Metanephros (tissue), 2 donors: ENCODE results near the genes NOXRED1 and ISM2.

DNA sequence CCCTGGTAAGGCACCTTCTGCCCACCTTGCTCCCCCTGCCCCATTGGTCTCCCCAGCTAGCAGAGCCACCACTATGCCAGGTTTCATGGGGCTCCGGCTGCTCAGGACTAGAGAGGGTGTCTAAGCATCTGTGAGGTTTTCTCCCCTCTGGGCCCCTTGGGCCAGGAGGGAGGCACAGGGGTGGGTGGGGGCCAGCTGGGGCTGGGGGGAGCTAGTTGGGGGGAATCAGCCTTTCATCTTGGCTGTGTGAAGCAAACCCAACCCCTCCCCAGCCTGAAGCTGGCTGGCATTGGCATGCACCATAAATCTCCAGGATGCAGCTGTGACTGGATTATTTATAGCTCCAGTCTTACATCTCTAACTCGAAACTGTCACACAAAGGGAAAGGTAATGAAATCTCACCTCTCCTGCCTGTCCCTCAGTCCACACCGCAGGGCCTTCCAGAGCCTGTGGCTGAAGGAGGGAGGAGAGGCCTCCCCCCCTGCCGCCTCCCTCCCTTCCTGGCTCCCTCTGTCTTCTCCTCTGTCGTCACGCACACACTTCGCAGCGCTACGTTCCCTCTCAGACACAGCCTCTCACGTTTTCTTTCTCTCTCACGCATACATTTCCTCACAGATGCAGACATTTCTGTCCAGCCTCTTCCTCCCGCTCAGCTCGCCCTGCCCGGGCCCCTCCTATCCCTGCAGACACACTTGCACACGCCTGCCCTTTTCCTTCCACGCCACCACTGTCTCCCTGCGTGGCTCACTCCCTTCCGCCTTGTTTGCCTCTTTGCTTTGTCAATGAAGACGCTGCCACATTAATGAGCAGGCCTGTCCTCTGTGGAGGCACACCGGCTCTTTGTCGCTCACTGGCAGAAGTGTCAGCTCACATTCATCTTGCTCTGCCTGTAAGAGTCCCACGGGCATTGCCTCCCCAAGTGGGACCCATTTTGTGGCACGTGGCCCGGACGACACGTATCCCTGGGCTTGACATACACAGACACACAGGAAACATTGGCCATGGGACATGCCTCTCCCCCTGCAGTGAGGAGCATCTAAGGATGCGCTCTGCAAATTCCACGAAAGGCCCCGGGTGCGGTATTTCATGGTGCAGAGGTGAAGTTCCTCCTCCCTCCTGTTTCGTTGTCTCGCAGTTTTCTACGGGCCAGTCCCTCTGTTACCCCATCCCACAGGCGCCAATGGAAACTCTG lies 28.0 kb downstream of the IRF2BPL start:
- RAMPAGE, long total RNA, result no peak

GRCh38 chr14:77025022-77025723 lies 3.3 kb downstream of the IRF2BPL start:
- RAMPAGE, long total RNA, result no peak

DNA sequence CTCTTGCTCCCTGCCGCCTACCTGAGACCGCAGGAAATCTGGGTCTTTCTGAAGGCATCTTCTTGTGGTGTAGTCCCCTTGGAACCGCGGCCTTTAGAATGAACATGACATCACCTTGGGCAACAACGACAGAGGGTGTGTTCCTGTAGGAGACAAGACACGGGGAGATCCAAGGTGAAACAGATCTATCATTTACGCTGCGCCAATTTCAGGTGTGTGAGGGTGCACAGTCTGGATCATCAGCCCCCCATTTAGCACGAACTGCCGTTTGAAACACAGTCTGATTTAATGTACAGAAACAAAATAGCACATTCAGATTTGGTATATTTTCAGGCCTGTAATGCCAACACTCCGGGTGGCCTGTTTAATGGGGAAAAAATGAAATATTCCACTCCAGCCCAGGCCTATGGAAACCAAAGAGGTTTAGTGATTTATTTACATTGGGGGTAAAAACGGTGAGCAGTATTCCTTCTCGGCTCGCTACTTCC lies 12.6 kb upstream of the IRF2BPL start:
- RAMPAGE, long total RNA, result no peak

DNA sequence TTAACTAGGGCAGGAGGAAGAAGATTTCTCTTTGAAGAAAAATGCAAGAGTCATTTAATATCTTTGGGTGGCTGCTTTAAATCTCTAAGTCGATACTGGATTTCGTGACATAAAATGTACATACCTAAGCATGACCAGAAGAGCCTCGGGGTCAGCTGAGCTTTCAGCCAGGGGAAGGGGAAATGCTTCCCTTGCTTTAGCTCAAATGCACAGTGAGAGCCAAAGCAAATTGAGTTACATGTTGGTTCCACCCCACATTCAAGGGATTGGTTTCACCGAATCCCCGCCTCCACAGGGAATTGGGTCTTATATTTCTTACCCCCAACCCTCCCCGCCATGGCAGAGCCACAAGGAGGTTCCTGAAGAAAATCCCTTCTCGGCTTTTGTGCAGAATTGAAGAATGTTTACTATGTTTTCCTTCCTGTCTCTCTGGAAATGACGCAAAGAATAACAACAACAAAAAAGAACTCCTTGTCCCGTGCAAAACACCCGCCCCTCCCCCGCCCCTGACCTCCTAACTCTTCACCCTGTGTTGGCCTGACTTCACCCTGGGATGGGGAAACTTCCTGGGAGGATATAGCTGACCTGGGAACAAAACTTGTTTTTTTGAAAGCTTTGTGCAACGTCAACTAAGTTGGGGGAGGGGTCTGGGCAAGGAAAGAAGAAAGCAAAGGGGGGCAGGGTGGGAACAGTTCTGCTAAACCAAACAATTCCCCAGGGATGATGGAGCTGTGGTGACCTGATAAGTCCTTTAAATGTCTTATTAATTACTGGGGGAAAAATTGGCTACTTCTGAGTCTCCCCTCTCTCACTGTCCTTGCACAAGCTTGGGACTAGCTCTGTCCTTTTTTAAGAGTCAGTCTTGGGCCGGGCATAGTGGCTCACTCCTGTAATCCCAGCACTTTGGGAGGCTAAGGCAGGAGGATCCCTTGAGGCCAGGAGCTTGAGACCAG lies 21.8 kb upstream of the CIPC start:
- RAMPAGE, long total RNA, result no peak

DNA sequence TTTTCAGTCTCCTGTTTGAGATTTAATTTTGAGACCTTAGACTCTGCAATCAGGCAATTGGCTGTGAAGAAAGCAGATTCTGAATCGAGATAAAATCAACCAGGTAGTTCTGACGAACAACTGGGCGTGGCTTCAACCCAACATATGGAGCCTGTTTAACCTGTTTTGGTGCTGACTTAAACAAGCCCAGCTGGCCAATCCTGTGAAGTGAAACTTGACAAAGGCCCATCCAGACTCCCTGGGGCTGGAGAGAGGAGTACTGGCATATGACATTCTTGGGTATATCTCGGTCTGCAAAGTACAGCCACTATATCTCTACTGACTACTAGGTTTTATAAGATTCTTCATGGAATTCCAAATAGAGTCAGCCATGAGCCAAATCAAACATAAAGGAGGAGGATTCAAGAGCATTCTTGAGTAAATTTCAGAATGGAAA lies 9.8 kb upstream of the CIPC start:
- RAMPAGE, long total RNA, result no peak

GRCh38 chr14:77105106-77105922 lies 7.3 kb downstream of the CIPC start:
- RAMPAGE, long total RNA, result no peak

DNA sequence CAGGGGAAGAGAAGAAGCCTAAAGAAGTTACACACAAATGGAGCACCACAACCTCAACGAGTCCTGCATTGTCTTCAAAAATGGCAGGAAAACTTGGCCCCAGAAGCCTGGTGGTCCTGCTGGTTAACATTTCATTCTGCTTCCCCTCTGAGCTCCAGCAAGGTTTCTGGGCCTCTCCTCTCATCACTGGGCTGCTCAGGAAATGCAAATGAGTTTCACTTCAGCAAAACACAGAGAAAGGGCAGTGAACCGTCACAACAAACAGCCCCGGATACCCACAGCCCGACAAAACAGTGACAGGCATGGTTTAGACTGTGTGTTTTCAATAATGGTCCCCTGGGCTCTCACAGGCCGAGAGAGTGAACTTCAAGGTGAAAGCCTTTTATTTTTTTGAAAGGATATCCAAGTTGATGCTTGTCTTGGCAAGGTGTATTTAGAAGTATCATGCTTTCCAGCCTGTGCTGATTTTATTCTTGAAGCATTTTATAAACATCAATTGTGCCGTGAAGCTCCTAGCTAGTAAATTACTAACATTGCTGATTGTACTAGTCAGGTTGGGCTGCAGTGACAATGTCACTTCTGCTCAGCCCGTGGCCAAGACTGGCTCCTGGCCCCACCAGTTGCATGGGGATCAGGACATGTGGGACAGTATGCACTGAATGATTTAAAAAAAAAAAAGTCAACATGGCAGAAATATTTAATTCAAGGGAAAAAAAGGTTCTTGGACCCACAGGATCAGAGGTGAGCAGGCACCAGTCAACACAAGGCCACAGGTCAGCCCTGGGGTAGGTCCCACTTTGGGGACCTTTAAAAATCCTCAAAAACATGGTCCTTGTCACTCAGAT lies 20.0 kb downstream of the ZDHHC22 start:
- RAMPAGE, long total RNA, result no peak

DNA sequence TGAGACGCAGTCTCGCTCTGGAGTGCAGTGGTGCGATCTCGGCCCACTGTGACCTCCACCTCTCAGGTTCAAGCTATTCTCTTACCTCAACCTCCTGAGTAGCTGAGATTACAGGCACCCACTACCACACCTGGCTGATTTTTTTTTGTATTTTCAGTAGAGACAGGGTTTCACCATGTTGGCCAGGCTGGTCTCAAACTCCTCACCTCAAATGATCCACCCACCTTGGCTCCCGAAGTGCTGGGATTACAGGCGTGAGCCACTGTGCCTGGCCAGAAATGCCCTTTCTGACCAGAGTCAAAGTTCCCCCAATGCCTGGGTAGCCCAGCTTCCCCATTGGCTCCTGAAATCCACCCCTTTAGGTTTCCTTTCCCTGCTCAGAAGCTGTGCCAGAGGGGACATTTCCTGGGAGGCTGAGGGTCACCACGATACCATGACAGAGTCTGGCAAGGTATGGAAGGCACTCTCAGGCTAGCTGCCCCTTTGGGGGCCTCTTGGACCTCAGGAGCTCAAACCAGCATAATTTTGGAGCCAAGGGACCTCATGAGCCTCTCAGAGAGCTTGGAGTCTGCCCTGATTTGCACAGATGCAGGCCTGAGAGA lies 3.4 kb downstream of the GSTZ1 start:
- RAMPAGE, long total RNA, result no peak

DNA sequence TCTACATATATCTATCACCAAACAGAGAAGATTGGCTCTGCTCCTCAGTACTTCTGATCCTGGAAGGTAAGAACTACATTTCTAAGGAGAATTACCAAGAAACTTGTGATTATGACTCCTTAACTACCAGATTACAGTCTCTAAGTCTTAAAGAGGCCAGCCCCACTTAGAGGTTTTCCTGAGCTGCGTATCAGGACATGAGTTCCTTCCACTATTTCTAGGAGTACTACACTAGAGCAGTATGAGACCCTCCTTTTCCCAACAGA lies at the start of gene NOXRED1:
TSS of gene NOXRED1 (minus strand) at position 71 of the 266 bp plus-strand sequence.
- RAMPAGE, long total RNA, result no peak

DNA sequence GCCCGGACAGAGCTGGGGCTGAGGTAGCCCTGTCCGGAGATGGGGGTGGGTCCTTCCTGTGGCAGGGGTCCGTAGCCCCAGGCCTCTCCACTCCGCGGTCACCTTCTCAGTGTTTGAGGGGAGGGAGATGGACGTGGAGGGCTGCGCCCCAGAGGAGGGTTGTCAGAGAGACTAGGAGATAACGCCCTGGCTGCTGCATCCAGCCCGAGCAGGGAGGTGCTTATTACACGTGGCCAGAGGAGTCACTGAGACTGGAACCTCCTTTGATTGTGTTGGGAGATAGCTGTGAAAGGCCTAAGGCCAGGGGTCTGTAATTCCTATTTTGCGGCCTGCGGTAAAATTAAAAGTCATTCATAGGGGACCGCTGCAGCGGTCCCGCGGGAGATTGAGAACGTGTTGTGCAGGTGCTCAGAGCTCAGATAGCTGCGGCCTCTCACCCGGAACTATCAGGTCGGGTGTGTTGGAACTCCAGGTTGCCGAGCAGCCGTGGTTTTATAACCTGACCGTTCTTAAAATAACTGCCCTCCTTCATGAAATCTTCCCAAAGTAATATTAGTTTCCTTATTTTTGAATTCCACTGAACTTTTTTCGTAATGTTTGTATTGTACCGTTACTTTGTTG lies 561 bp downstream of the AHSA1 start:
- RAMPAGE, long total RNA, result no peak

DNA sequence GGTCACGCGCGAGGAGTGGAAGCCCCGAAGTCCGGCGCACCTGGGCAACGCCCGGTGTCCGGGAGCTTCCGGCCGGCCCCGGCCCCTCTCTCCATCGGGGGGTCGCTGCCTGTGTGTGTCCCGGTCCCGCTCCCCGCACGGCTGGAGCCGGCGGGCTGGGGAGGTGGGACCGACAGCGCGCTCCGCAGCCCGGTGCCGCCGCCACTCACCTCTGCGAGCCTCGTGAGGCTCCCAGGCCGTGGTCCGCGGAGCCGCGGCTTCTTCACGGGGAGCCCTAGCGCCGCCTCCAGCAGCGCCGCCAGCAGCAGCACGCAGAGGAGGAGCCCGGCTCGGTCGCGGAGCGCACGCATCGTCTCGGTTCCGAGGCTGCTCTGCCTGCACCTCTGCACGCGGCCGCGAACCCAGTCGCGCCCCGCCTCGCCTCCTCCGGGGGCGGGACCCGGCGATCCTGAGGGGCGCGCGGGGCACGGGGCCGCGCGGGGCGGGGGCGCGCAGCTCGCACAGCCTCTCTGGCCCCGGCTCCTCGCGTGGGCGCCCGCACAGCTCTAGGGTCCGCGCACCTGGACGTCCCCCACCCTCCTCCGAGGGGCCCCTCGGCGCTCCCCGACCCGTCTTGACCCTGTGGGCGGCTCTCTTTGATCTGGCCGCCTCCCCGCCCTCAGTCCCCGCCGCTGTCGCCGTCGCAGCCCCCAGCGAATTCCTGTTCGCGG lies at the start of gene ISM2:
TSS of gene ISM2 (minus strand) at position 373 of the 710 bp plus-strand sequence.
- RAMPAGE, long total RNA, result no peak

DNA sequence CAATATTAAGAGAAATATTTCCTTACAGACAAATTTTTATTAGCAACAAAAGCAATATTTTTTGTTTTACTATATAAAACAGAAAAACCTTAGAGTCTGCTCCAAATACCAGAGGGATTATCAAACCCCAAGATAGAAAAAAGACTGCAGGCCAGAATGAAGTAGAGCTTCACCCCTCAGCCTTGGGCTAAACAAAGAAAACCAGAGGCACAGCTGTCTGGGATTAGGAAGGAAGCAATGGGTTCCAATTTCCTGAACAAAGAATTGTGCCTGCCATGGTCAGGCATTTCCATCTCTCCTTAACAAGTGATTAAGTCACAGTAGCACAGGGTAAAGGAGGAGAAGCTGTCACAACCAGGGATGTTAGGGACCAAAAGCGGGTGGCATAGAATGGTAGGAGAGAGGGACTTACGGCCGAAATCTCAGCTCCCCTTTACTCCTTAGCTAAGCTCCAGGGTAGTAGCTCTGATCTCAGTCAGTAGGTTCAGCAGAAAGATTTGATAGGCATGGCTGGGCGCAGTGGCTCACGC lies 34.0 kb downstream of the SPTLC2 start:
- RAMPAGE, long total RNA, result no peak

DNA sequence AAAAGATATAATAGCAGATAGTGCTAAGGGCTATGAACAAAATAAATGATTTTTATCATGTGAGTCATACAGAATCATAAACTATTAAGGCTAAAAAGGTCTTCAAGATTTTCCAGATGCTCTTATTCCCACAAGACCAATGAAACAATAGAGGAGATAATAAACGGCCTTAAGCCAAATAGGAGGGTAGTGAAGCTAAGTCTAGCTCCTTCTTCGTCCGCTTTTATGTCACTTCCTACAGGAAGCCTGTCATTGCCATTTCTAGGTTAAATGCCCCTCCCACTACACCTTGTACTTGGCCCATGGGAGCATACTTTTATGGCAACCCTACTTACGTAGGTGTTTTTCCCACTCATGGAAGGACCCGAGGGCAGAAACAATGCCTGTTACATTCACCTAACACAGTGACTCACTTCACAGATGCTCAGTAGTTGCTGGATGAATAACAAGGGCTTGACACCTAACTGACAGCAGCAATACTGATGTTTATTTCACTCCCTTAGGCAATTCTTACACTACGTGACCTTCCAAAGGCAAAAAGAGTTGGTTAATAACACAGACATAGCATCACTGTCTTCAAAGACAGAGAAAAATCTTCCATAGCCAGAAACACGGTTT lies 44.6 kb downstream of the ALKBH1 start:
- RAMPAGE, long total RNA, result no peak

DNA sequence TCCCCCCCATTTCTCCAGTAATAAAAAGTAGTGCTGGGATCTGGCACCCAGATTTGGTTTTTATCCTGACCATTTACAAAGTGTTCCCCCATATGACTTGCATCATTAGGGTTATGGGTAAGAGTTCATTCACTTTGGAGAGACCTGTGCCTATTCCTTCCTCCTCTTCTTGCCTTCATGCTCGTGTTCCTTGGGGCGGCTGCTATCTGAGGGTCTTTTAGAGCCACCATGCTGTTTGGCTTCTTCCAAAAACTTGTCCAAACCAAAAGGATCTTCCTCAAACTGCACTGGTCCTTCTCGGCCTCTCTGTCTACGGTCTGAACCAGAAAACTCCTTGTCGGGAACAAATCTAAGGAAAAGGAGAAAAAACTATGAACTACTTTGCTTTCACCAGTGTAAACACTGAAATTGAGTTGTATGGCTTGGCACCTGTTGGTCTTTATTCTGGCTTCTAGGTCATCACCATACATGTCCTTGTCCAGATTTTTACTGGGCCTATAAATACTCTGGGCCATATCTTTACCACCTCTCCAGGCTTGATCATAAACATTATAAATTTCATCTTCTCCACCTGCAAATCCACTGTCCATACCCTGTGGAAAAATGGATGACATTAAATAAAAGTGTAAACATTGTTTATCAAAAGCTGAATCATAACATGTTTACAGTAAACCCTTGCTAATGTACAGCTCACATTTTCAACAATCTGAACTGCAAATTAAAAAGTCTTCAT lies 10.2 kb downstream of the SLIRP start:
- RAMPAGE, long total RNA, result no peak

DNA sequence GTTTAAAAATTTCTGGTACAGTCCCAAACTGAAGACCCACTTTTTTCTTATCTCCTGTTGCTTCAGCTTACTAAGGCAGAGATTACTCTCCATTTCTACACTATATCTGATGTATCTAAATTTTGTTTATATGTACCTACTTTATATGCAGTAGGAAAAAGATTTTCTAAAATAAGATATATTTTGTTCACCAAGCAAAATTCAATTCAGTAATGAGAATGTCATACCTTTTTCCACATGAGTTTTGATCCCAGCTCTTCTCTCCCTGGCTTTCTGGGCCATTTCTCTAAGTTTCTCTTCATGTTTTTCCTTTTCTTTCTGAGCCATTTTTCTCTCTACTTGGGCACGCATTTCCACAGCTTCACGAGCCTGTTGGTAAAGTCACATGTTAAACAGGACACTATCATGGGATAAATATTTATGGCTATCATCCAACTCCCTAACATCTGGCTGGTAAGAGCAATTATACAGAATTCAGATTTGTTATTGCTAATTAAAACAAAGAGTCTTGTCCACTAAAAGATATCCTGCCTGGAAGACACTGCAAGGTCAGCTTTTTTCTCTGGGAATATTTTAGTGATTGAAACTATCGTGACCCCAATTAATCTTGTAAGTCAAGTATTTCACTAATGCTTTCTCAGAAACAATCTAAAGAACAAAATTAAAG lies 23.0 kb downstream of the SLIRP start:
- RAMPAGE, long total RNA, result no peak

- RAMPAGE, long total RNA, result no peak
These were observed 474.9 kb downstream of the NRXN3 start for GRCh38 chr14:78645056-78645465.

GRCh38 chr14:79278739-79279748 lies 932.3 kb downstream of the DIO2 start:
- RAMPAGE, long total RNA, result no peak

DNA sequence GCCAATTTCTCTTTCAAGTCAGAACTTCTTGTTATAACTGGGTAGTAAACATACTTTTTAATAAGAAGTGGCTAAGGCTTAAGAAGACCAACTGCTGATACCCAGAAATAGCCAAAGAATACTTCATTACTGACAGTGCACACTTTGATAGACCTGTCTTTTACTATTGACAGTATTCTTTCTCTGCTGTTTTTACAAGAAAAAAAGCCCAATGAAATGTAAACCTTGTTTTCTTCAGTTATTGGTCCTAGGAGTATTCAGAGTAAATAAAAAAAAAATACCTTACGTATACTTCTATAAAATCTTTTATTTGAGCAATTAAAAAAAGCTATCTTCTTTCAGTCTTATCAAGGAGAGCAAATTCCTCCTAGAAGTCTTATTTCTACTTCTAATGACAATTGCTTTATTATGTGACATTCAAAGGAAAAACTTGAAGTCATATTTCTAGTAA lies 452.1 kb downstream of the DIO2 start:
- RAMPAGE, long total RNA, result no peak

GRCh38 chr14:80056111-80056725 lies 155.1 kb downstream of the DIO2 start:
- RAMPAGE, long total RNA, result no peak

DNA sequence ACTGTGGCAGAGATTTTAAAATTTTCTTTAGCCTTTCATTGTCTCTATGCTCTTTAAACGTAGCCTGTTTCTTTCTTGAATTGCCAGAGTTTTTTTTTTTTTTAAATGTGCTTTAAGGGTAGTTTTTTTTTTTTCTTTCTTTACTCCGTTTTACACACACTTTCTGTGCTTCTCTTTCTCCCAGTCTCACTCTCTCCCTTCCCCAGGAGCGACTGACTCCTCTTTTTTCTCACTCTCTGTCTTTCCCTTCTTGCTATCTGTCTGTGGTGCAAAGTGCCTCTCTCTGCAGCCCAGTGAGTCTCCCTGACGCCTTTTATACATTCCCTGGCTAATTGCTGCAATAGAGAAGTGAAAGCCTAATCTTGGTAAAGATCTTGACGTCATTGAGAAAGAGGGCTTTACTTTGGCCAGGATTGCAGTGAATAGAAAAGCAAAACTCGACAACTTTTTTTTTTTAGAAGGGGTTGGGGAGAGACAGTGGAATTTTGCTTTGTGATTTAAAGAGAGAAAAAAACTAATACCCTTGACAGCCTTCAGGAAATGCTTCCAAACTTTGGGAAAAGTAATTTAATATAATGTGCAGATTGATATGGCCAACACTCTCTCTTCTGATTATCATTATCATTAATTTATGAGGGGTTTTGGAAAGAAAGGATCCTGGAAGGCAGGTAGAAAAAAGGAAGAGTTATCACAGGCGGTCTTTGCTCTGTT lies 743 bp upstream of the DIO2 start:
- RAMPAGE, long total RNA, result no peak